ENCODE measurements around the genes NUDT4B, ANP32E and CIART.

- RRBS, 2 experiments: no CpG with 5 or more reads among the region's 62 CpGs
Observed at GRCh38 chr1:148458917-148459623, 24.0 kb downstream of the PPIAL4G start.

DNA sequence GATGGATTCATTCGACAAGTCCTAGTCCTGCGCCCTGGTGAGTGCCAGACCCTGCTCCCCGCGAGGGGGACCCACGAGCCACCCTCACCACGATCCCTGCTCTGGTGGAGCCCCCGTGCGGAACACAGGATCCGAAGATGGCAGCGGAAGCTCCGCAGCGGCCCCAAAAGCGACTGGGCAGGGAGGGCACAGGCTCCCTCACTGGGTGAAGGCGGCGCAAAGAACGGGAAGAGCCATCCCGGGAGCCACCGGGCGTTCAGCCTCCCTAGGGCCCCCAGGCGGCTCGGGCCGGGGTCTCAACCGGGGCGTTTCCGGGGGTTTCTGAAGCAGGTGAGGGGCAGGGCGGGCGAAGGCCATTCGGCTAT, 45.6 kb upstream of the PPIAL4G start:
- RRBS, 2 experiments: no CpG with 5 or more reads among the region's 28 CpGs

- RRBS, 2 experiments: no CpG with 5 or more reads among the region's 60 CpGs
Observed at GRCh38 chr1:148748452-148749005, at the start of gene NUDT4B. TSS of gene NUDT4B (plus strand) at chr1:148748774.

- RRBS, 2 experiments: no CpG with 5 or more reads among the region's 8 CpGs
Observed at GRCh38 chr1:148953327-148953691, 109.1 kb downstream of the PDE4DIP start.

- RRBS, 2 experiments: no CpG with 5 or more reads among the region's 1 CpG
Observed at GRCh38 chr1:149428335-149428646, 37.9 kb downstream of the NOTCH2NLC start.

DNA sequence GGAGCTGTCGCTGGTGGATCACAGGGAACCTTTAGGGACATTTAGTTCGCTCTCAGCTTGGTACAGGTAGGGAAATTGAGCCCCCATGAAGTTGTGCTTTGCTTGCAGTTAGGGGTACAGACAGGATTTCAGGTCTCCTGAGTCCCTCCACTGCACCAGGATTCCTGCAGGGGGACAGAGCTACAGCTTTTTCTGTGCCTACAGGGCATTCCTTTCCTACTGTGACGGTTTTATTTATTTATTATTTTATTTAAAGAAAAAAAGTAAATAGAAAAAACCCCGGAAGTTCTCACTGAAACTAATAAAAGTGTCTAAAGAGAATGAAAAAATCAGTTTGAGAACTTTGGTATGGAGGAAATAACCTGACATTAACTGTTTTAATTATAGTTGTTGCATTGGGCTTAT, 38.2 kb downstream of the NOTCH2NLC start:
- RRBS, 2 experiments: no CpG with 5 or more reads among the region's 4 CpGs

GRCh38 chr1:149631497-149631813, 47.8 kb downstream of the PPIAL4C start:
- RRBS, 2 experiments: no CpG with 5 or more reads among the region's 2 CpGs

GRCh38 chr1:149840135-149840560, 860 bp downstream of the H3C14 start:
- RRBS, 2 experiments: no CpG with 5 or more reads among the region's 48 CpGs

GRCh38 chr1:149884013-149884510, 2.4 kb downstream of the H2BC21 start:
- RRBS, 2 experiments: no CpG with 5 or more reads among the region's 4 CpGs

- RRBS, 2 experiments: no CpG with 5 or more reads among the region's 22 CpGs
Observed at GRCh38 chr1:149888096-149888688, 427 bp upstream of the H2AC21 start.

- RRBS, 2 experiments: no CpG with 5 or more reads among the region's 23 CpGs
Observed at GRCh38 chr1:149956050-149957207, 19.8 kb upstream of the MTMR11 start.

- RRBS, 2 experiments: no CpG with 5 or more reads among the region's 21 CpGs
Observed at GRCh38 chr1:150009261-150010117, 1.0 kb downstream of the OTUD7B start.

DNA sequence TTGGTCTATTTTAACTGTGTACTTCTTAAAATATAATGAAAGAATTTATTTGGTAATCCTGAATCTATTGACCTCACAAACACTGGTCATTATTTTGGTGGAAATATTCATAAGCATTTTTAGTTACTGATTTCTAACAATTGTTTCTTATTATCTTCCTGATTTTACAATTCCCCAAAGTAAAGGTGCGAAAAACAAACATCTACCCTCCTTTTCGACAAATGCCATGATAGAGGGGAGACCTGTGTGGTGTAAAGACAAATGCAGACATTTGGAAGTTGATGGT, 1.1 kb upstream of the VPS45 start:
- RRBS, 2 experiments: no CpG with 5 or more reads among the region's 2 CpGs

GRCh38 chr1:150109508-150109974, 40.2 kb upstream of the PLEKHO1 start:
- RRBS, 2 experiments: no CpG with 5 or more reads among the region's 3 CpGs

- RRBS, 2 experiments: no CpG with 5 or more reads among the region's 5 CpGs
Observed at GRCh38 chr1:150155912-150156335, 6.2 kb downstream of the PLEKHO1 start.

DNA sequence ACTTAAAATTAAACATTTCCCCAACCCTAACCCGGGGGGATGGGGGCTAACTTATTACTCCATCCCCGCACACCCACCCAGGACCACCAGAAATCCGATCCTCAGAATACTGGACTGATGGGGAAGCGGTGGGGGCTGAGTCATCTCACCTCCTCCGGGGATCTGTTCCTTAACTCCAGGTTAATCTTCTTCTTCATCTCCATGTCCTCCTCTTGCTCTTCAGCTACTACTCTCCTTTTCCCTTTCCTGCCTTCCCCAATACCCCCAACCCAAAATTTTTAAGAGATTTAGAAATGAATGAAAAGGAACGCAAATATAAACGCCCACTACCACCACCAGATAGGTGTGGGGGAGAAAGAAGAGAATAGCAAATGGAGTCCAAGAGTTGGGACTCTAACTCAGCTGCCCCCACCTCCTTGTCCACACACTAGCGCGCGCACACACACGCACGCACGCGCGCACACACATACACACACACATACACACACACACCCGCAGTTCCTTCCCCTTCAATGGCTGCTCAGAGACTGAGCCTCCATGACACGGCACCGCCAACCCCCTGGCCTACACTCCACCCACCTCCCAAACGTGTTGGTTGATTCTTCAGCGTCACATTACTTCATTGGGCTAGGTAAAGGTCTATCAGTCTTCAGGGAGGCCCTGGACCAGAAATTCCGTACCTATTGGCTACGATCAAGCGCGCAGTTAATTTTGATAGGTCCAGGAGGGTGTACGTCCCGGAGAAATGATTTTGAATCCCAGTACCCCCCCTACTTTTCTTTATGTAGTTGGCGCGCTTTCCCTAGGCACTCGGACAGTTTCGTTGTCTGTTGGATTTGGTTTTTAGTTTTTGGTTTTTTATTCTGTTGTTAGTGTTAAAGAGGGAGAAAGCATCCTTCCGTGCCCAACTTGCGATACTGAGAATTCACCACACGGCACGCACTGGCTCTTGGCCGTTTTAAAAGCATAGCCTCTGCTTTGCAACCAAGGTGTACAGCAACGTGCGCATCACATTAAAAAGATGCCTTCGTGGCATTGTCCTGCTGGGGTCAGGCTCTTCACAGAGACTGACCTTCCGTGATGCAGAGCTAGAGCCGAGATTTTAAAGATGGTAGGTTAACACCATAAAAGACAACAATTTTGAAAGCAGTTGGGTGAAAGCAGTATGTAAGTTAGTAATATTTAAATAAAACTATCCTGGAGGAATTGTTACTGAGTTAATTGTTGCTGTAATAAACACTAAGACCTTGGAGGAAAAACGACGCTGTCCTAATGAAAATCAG, at the start of gene ANP32E:
Gene ANP32E (minus strand): TSS at position 529 of the 1,283 bp plus-strand sequence.
- RRBS, 2 experiments: no CpG with 5 or more reads among the region's 42 CpGs

GRCh38 chr1:150281249-150281564, 1.1 kb upstream of the CIART start:
- RRBS, 2 experiments: no CpG with 5 or more reads among the region's 8 CpGs

GRCh38 chr1:150282434-150282644, at the start of gene CIART:
TSS of gene CIART (plus strand) at chr1:150282554.
- RRBS, 2 experiments: 2 to 3% methylated on average over 15 of the region's 17 CpGs

All from LNCaP clone FGC (cell line).